Airway epithelial cell (primary cell): ENCODE measurements around the genes NET1 and PFKFB3.

GRCh38 chr10:5101867-5102584, 7.8 kb downstream of the AKR1C3 start:
- RAMPAGE, long total RNA = no peak

GRCh38 chr10:5412105-5412932, at the start of gene NET1:
Gene NET1 (plus strand): TSS chr10:5412557.
- RAMPAGE, long total RNA = start-site peak on the plus strand at chr10:5412562-5412695, 110 and 50 reads in 2 replicates

DNA sequence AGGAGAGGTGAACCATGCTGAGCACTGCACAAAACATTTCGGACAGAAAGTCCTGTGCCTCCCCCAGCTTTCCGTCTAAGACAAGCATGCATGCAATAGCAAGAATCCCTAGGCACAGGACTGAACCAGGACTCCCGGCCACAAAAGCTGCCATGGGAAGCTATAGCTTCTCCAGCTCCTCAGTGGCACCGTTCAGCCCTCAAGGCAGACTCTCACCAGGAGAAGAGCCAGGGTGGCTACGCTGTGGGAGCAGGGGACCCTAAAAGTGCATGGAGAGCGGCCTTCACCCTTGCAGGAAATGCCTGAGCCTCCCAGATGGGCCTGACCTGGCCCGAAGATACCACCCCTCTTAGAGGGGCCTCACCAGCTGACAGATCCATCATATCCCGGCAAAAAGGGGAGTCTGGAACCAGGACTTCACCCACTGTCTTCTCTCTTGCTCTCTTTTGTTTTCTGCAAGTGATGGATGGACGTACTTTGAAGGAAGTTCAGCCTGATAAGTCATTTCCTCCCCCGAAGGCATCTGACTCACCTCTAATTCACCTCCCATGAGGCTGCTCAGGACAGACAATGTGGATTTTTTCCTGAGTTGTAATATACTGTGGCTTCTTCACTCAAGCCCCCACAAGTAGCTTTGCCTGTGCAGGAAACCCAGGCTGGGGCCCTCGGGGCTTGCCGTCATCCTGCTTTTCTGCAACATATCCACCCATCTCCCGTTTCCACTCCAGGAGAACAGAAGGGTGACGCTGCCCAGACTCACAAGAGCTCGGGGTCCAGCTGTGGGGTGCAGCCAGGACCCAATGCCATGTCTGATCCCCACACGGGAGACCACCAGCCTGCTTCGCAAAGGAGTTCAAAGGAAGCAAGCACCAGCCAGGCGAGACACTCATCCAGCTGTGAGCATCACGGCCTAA, 70.5 kb downstream of the ASB13 start:
- RAMPAGE, long total RNA = start-site peak on the minus strand centred at position 447 of the sequence, 30 bp wide, 190 and 96 reads in 2 replicates; start-site peak on the plus strand centred at position 742 of the sequence, 44 bp wide, 25 and 19 reads in 2 replicates

- RAMPAGE, long total RNA = no peak
Observed at GRCh38 chr10:5610640-5611078, 55.7 kb downstream of the ASB13 start.

DNA sequence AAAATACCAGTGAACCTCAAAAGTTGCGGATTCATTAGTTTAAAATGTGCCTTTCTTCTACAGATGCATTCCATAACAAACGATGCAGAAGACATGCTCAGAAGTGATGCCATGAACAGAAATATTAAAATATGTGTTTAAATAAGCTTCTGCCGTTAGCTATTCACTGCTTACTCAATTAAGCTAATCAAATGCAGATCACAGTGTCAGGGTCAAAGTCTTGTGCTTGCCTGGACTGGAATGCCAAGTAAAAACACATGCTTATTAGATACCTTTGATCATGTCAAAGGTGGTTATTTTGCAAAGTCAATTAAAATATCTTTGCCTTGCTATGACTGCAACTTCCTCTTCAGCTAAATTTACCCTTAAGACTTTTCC, 1.0 kb downstream of the ASB13 start:
- RAMPAGE, long total RNA = no peak

- RAMPAGE, long total RNA = no peak
Observed at GRCh38 chr10:5726627-5727254, 42.1 kb downstream of the TASOR2 start.

DNA sequence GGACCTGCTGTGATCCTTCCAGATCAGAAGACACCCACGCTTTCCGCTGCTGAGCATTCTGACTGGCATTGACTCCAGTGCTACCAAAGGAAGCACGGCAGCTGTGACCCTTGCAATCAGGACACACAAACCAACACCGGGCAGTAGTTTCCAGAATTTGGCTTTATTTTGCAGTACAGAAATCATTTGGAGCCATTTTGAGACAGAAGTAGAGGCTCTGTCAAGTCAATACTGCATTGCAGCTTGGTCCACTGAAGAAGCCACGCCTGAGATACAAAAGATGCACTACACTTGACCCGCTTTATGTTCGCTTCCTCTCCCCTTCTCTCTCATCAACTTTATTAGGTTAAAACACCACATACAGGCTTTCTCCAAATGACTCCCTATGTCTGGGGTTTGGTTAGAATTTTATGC, 48.1 kb downstream of the GDI2 start:
- RAMPAGE, long total RNA = no peak

DNA sequence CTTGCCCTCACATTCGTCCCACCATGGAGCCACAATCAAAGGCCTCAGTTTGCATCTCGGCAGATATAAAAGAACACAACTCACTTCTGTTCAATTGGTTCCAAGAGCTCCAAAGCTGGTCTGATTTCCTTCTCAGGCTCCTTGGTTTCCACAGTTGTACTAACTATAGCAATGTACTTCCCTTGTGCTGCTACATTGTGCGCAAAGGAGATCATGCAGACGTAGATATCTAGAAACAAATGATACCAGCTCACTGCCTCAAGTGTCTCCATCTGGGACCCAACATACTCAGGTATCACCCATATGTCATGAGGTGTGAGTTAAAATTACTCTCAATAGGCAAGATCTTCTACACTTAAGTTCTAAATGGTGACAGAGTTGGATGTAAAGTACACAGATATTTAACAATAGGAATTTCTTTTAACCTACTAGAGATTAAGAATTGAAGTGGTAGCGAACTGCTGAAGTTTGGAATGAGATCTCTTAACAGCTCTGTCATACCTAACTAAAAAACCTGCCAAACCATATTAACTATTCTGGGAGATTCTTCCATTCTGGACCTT, 46.7 kb downstream of the GDI2 start:
- RAMPAGE, long total RNA = no peak

DNA sequence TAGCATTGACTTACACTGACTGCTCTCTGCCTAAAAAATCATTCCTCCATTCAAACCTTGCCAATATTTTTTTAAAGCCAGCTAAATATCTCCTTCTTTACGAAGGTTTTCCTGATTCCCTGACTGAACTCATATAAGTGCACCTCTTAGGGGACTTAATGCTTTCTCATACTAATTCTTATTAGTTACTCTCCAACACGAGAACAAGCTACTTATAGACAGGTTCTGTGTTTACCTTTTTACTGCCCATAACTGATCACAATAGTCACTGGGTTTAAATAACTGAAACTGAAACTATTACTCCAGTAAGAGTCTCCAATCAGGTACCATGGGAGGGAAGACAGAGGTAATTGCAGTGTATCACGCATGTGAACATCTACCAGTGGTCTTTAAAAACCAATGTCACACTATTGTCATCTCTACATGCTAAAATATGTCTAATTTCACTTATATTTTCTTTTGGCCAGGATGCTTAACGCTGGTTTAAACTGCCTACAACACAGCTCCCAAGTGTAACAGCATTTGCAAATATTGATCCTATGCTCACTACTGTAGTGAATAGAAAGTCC, 3.7 kb downstream of the GDI2 start:
- RAMPAGE, long total RNA = no peak

GRCh38 chr10:5888116-5888602, 1.5 kb downstream of the ANKRD16 start:
- RAMPAGE, long total RNA = no peak

- RAMPAGE, long total RNA = no peak
Observed at GRCh38 chr10:5890407-5891449, 685 bp downstream of the FBH1 start.

- RAMPAGE, long total RNA = no peak
Observed at GRCh38 chr10:5918062-5918735, 28.2 kb downstream of the FBH1 start.

DNA sequence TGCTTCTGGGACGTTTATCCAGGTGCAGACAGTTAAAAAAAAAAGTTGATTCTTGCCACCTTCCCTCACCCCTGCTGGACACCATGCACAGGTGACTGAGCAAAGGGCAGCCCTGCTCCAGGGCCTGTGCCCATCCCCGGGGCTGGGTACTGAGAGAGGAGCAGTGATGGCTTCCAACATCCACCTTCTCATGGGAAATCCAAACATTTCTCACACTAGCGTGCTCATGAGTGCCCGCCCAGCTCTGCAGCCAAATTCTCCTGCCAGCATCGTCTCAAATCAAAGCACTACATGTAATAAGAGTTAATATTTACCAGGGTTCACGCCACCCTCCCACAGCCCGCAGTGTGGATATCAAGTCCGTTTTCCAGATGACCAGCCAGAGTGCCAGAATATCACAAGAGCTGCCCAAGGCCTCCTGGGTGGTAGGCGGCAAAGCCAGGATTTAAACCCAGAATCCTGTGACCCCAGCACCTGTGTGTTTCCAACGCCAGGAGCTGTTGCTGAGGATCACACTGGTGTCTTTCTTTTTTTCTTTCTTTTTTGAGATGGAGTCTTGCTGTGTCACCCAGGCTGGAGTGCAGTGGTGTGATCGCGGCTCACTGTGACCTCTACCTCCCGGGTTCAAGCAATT, 12.0 kb downstream of the IL15RA start:
- RAMPAGE, long total RNA = no peak

- RAMPAGE, long total RNA = no peak
Observed at GRCh38 chr10:6037972-6038691, 24.0 kb downstream of the IL2RA start.

DNA sequence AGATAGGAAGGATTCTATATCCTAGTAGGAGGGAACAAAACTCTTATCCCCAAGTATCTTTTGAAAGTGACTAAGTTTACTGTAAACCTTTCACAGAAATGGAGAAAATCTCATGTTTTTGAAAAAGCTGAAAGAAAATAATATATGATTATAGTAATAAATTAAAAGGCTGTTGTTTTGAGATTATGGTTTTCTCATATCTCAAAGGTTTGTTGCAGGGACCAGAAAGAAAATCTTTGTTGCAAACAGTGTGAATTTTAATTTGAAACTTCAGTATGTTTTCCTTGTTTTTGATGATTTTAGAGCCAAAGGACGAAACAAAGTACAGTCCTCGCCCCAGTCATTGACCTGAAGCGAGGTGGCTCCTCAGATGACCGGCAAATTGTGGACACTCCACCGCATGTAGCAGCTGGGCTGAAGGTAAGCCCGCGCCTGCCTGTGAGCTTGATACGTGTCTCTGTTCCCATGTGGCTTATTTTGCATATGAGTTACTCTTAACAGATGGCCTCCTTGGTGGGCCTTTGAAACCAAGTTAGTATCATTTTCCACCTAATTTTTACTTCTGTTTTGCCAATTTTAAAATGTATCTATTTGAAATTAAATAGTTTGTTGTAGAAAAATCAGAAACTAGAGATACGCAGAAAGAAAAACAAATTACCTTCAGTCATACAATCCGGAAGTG, 12.3 kb downstream of the RBM17 start:
- RAMPAGE, long total RNA = no peak

DNA sequence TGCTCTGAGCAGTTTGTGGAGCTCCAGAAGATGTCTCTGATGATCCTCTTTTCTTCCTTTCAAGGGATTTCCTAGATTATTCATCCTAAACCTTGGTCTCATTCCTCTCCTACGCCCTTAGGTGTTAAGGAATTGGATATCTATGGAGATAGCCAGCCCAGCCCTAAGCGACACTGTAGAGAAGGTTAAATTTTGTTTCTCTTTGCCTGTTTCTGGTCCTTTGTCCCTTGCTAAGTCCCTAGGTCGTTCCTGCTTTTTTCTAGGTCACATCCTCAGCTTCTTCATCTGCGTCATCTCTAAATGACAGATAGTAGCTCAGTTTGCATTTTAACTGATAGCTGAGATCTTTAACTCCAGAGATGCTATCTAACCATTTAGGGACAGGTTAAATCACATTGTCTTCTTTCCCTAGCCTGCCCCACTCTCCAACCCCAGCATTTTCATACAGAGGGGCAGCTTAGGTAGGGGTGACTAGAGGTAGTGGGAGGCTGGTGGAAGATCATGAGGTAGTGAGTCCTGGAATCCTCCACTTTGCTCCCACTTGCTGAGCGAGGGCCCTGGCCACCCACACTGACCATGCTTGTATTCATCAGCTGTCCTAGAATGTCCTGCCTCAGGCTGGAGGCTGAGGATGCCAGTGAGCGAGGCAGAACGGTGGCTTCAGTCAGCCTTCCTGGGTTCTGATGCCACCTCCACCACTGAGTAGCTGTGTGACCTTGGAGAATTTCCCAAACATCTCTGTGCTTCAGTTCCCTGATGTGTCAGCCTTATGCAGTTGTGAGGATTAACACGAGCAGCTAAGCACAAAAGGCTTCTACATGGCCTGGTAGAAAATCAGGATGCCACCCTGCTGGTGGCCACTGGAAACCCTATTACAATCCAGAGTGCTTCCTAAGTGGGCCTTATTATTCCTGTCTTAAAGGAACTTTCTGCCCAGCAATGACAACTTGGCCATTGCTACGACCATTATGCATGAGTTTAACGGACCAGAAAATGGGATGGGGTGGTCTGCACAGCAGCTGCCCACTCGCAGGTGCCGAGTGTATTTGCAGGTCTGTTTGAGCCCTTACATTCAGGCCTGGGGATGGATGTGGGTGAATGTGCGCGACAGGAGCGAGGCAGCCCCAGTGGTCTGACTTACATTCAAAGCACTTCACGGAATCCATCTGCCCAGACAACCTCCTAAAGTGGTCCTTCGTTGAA, 34.6 kb upstream of the PFKFB3 start:
- RAMPAGE, long total RNA = no peak

- RAMPAGE, long total RNA = no peak
Observed at GRCh38 chr10:6171598-6172719, 30.8 kb upstream of the PFKFB3 start.

GRCh38 chr10:6195232-6195789, 7.4 kb upstream of the PFKFB3 start:
- RAMPAGE, long total RNA = no peak

DNA sequence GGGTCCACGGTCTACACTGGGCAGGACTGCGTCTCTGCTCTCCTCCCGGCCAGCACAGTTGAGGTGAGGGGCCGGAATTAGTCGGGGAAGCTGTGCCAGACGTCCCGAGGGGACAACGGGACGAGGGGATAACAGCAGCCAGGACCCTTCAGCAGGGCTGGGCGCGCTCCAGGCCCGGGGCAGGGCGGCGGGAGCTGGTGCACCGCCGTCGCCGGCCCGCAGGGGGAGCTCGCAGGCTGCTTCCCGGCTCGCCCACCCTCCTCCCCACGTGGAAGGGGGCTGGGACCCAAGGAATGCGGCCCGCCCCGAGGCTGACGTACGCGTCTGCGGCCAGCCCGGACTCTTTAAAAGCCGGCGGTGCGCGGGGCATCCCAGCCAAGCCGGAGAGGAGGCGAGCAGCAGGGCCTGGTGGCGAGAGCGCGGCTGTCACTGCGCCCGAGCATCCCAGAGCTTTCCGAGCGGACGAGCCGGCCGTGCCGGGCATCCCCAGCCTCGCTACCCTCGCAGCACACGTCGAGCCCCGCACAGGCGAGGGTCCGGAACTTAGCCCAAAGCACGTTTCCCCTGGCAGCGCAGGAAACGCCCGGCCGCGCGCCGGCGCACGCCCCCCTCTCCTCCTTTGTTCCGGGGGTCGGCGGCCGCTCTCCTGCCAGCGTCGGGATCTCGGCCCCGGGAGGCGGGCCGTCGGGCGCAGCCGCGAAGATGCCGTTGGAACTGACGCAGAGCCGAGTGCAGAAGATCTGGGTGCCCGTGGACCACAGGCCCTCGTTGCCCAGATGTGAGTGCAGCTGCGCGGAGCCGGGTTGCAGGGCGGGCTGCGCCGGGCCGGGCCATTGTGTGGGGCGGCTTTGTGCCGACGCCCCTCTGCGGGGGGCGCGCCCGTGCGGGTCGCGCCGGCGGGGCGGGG, at the start of gene PFKFB3:
Gene PFKFB3 (plus strand): TSS at position 374 of the 907 bp plus-strand sequence.
- RAMPAGE, long total RNA = start-site peak on the plus strand centred at position 372 of the sequence, 13 bp wide, 87 and 54 reads in 2 replicates

- RAMPAGE, long total RNA = no peak
Observed at GRCh38 chr10:6203856-6204890, 1.4 kb downstream of the PFKFB3 start.